GM19239 (cell line): ENCODE measurements around a stretch of chr1.

DNA sequence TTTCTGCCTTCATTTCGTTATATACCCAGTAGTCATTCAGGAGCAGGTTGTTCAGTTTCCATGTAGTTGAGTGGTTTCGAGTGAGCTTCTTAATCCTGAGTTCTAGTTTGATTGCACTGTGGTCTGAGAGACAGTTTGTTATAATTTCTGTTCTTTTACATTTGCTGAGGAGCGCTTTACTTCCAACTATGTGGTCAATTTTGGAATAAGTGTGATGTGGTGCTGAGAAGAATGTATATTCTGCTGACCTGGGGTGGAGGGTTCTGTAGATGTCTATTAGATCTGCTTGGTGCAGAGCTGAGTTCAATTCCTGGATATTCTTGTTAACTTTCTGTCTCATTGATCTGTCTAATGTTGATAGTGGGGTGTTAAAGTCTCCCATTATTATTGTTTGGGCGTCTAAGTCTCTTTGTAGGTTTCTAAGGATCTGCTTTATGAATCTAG lies 51.9 kb downstream of the FAF1 start:
- RRBS = no CpG with 5 or more reads among the region's 4 CpGs

DNA sequence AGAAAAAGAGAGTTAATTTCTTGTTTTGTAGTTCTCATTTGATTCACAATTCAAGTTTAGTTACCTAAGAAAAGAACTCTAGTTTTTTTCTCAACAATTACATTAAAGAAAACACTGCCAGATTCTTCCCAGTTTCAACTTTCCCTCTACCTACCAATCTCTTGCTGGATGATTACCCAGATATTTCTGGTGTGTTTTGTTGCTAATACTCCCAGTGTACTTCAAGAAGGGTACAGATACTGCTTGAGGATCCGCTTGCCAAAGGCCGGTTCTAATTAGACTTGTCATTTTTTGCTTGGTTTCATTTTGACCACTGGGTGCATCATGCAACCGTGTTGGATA lies 2.8 kb upstream of the CDKN2C start:
- RRBS = no CpG with 5 or more reads among the region's 3 CpGs

- RRBS = 3% methylated on average over 2 of the region's 7 CpGs
These were observed 7.4 kb downstream of the CDKN2C start for GRCh38 chr1:50977537-50977654.

GRCh38 chr1:51234696-51235454 lies 1.2 kb upstream of the RNF11 start:
- RRBS = no CpG with 5 or more reads among the region's 9 CpGs

- RRBS = 2% methylated on average over 11 of the region's 46 CpGs
These were observed 767 bp downstream of the RNF11 start for GRCh38 chr1:51236615-51237464.

- RRBS = 88% methylated on average over 5 of the region's 21 CpGs
These were observed 32.7 kb downstream of the TTC39A start for GRCh38 chr1:51297475-51298229.

DNA sequence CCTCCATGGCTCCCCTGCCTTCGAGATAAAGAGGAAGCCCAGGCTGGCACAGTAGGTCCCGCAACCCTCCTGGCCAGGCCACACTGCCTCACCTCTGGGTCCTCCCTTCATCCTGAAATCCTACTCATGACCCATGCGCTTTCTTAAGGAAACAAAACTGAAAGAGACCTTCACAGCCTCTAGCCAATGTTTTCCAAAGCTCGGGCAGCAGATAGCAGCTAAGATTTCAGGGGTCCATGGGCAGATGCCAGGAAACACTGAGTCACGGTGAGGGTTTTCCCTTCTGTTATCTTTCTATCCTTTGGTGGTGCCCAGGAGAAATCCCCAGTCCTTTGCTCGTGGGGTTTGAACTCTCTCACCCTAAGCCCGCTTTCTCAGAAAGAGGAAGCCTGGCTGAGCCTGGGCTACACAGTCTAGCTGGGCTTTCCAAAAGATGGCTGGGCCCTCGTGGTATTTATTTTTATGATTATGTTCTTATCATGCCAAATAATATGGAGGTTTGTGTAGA lies 26.6 kb downstream of the TTC39A start:
- RRBS = no CpG with 5 or more reads among the region's 8 CpGs

DNA sequence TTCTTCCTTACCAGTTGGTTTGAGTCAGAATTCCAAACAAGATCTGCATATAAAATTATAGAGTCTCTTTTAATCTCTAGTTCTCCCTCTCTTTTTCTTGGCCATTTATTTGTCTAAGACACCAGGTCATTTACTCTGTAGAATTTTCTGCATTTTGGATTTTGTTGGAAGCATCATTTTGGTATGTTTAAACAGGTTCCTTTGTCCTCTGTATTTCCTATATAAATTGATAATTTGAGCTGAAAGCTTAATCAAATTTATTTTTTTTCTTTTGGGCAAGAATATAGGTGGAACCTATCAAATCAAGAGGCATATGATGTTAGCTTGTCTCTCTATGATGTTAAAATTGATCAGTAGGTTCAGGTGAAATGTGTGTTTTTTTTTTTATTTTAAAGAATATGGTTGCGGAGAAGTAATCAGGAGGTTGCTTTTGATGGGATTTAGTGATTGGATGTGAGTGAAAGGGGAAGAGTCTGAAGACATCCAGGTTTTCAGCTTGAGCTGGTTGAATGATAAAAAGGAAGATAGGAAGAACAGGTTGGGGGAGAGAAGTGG lies 4.8 kb downstream of the OSBPL9 start:
- RRBS = no CpG with 5 or more reads among the region's 1 CpG

- RRBS = no CpG with 5 or more reads among the region's 8 CpGs
These were observed 17.6 kb downstream of the OSBPL9 start for GRCh38 chr1:51634464-51634888.

- RRBS = no CpG with 5 or more reads among the region's 2 CpGs
These were observed 44.4 kb downstream of the OSBPL9 start for GRCh38 chr1:51661321-51661668.

DNA sequence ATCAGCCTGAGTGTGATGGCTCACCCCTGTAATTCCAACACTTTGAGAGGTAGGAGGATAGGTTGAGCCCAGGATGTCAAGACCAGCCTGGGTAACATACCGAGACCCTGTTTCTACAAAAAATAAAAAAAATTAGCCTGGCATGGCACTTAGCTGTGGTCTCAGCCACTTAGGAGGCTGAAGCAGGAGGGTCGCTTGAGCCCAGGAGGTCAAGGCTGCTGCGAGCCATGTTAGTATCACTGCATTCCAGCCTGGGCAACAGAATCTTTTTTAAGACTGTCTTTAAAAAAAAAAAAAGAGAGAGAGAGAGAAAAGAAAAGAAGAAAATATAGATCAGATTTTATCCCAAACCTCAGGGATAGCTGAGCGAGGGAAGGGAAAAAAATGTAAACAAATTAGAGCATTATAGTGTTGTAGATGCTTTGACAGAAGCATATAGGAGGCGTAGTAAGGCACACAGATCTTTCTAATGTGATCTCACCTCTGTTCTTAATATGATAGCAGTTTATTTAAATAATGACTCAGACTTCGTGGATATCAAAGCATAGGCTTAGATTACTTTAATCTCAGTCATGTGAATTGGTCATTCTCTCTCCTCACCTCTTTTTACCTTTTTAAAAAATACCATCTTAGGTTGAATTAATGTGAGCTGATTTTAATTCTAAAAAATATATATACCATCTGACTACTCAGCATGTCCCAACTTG lies 76.4 kb downstream of the OSBPL9 start:
- RRBS = no CpG with 5 or more reads among the region's 6 CpGs

DNA sequence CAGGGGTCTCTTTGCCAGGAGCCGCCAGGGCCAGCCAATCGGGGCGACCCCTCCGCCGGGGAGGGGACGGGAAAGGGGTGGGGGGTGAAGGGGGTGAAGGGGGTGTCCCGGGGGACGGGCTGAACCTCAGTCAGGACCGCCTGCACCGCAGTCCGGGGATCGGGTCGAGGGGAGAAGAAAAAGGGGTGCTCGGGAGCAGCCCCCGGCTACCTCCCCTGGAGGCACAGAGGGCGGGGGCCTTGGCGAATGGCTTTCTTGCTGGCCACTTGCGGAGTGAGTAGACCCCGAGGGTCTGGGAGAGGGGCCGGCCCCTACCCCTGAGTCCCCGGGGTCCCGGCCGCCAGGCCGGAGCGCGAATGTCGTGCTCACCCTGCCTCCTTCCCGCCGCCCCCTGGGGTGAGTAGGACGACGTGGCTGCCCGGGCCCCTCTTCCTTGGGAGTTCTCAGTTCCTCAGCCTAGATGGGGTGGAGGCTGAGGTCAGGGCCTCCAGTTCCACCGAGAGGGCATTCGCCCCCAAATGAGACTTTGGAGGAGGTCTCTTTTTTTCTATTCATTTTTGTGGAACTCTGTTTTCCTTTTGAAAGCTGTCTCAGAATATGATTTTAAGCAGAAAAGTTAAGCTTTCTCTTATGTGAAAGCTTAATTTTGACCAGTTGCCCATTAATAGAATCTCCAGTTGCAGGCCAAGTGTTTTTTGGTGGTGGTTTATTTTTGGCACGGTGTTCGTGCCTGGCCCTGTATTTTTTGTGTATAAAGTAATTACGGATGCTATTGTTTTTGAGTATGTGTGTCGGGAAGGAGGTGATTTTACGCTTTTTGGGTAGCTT lies 113.1 kb downstream of the OSBPL9 start:
- RRBS = 2% methylated on average over 21 of the region's 39 CpGs

GRCh38 chr1:51789020-51789857 lies 89.3 kb downstream of the NRDC start:
- RRBS = no CpG with 5 or more reads among the region's 4 CpGs

DNA sequence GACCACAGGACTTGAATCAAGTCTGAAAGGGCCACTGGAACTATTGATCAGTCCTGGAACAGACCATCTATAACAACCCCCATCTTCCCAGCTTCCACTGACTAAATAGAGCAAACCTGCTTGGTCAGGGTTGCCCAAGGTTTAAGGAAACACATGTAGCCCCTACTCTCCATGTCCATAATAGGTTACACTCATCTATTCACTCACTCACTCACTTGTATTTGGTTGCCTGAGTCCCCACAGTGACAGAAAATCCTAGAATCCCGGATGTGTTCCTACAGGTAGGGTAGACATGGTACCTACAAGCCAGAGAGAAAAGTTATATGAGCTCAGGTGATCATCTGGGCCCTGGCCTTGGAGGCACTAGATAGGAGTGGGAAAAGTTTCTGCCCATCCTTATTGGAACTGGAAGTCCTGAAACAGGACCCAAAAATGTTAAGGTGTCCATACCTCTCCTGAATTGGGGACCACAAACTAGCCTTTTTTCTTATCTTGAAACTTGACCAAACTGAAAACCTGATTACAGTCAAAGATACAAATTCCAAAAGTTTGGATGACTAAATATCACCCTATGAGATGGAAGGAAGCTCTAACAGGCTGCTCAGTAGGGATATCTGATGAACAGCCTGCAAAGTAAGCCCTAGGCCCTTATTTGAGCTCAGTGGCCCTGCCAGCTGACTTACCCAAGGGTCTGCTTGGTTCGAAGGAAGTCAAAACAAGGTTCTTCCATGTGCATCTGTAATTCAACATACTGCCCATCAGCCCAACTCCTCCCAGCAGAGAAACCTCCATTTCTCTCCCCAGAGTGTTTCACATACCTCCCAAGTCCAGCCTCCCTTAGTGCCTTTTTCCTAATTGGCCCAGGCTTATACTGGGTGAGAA lies 86.9 kb downstream of the NRDC start:
- RRBS = no CpG with 5 or more reads among the region's 2 CpGs

- RRBS = no CpG with 5 or more reads among the region's 9 CpGs
These were observed 85.3 kb downstream of the NRDC start for GRCh38 chr1:51792959-51793933.

DNA sequence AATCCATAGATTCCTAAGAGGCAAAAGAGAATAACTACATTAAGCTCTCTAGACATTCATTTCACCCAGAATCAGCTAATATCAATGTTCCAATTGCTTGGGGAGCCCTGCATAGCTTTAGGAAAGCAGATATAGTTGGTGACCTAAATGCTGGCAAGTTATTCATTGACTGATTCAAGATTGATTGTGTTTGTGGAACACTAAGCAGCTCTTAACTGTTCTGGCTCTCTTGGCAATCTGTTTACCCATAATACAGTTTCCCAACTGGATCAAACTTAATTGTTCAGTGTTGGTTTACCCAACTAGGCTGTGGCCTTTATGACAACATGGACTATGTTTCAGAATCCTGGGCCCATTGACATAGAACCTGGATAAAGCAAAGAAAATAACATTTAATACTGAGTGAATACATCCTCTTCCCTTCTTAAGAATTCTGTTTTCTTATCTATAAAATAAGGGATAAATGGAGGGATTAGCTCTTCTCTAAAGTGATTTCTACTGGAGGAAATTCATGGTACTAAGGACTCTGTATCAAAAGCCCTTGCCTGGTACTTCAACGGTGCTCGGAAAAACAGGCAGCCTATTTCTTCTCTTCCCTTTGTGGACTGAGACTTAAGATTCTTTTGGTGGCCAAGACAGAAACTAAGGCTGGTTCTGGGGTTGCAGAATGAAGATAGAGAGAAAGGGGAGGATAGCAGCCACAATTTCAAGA lies 83.5 kb downstream of the NRDC start:
- RRBS = no CpG with 5 or more reads among the region's 2 CpGs

DNA sequence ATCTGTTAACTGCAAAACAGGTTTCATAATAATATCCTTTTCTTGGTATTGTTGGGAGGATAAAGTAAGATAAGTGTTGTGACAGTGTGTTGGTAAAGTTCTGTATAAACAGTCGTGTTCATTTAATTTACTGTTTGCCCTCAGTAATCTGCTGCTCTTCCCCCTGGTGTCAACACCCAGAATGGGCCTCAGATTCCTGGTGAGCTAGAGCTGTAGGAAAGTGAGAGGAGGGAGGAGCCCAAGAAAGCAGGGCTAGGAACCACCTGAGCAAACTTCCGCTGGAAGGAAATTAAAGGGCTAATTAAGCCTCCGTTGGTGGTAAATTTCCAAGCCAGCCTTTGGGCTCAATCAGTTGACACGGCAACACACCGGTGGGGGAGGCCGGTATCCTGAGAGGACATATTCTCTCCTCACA lies 33.0 kb downstream of the RAB3B start:
- RRBS = no CpG with 5 or more reads among the region's 6 CpGs

GRCh38 chr1:52019825-52020780 lies 13.5 kb downstream of the KTI12 start:
- RRBS = no CpG with 5 or more reads among the region's 9 CpGs

DNA sequence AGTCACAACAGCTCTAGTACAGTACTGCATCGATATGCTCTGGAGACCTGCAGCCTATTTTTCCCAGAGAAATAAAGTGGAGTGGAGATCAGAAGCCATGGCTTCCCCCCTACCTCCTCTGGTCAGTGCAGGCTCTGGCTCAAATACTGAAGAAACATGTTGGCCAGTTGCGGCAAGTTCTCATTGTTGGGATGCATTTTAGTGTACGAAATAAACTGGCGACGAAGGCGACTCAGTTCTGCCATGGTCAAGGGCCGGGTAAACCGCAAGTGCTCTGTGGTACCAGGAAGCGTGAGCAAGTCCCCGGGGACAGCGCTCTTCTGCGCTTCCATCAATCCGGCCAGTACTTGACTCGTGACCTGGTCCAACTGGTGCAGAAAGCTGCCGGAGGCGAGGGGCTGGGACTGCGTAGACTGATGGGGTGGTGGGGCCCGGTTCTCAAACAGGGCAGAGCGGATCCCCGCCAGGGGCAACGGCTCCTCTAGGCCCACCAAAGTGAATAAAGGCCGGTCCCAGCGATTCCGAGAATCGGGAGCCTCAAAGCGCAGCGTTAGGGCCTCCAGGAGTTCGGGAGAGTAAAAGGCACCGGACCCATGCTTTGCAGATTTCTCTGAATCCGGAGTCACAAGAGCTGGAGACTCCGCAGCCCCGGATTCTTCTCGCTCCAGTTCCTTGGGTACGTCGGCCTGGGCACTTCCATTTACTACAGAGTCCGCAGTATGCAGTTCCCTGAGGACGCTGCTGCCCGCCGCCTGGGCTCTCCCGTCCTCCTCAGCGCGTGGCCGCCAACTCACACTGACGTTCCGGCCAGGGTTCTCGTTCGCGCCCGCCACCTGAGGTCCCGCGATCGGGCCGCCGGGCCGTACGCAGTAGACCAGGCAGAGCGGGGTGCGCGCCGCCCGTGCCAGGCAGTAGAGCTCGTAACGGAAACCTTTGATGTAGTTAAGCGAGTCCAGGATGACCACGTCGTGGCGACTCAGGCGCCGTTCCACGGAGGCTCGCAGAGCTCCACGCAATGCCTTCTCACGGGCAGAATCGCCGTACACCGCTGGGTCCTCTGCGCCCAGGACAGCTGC lies 697 bp downstream of the KTI12 start:
- RRBS = 8% methylated on average over 27 of the region's 77 CpGs

DNA sequence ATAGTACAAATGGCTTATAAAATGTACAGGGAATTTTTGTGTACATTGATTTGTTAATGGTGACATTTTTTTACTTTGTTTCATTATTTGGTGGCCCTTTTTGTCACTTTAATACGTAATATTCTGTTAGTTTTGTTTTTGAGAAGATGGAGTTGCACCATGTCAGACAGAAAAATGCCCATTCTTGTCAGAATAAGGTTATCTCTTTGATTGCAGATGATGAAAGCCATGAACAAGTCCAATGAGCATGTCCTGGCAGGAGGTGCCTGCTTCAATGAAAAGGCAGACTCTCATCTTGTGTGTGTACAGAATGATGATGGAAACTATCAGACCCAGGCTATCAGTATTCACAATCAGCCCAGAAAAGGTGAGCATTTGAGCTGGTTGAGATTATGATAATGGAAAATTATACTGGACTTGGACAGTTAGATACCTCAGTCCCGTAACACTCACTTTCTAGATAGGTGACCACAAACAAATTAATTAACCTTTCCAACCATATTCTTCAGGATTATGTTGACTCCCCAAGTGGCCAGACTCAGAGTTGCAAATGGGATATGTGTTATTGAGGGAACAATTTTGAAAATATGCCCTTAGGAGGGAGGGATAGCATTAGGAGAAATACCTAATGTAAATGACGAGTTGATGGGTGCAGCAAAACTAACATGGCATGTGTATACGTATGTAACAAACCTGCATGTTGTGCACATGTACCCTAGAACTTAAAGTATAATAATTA lies 33.3 kb downstream of the CC2D1B start:
- RRBS = no CpG with 5 or more reads among the region's 4 CpGs